Fibroblast of the aortic adventitia (primary cell): ENCODE results near the gene OPHN1.

- CAGE, long polyA plus RNA, result no peak
Measured at GRCh38 chrX:65596161-65596789, 61.7 kb upstream of the LAS1L start.

GRCh38 chrX:65619892-65620612 lies 47.4 kb upstream of the MSN start:
- CAGE, long polyA plus RNA, result no peak

GRCh38 chrX:65668453-65669618 lies 1.4 kb downstream of the MSN start:
- CAGE, long polyA plus RNA, result no peak

- CAGE, long polyA plus RNA, result no peak
Measured at GRCh38 chrX:65673669-65674357, 6.4 kb downstream of the MSN start.

- CAGE, long polyA plus RNA, result no peak
Measured at GRCh38 chrX:65821900-65822680, 154.6 kb downstream of the MSN start.

DNA sequence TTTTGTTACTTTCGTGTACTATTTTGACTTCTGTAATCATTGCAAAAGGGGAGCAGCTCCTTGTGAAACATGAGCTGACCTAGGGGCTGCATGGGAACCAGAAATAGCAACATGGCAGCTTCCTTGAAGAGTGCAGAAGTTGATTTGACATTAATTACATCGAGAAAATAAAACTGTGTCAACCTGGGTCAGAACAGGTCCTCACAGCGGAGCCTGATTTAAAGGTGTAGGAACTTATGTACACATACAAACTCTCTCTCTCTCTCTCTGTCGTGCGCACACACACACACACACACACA lies 19.0 kb downstream of the VSIG4 start:
- CAGE, long polyA plus RNA, result no peak

DNA sequence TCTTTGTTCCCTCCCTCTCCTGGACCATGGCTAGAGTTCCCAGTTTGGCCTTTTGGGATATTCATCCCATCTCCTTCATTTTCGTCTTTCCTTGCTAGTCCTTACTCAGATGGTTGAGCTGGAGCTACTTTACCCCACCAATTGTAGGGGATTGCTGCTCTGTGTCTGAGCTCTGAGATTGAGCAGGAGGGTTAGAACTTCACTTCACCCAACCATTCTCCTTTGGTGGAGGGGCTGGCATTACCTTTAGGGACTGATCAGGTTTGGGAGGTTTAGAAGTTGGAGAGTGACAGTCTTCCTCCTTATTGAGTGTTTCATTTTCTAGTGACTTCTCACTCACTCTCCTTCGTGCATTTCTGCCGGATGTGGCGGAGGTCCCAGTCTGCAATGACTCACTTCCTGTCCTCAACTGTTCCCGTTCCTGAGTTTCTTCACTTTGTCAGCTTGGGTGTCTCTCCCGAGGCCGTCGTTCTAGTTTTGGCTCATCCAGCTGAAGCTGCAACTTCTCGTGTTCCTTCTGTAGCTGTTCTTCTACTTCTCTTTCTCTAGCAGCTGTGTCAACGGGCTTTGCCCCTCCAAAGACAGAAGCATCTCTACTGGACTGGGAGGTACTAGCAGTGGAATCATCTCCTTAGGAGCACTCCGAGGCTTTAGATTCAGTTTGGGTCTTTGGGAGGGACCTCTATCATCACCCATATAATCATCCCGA lies 35.0 kb upstream of the VSIG4 start:
- CAGE, long polyA plus RNA, result no peak

- CAGE, long polyA plus RNA, result no peak
Measured at GRCh38 chrX:66258603-66259031, 94.6 kb downstream of the HEPH start.

DNA sequence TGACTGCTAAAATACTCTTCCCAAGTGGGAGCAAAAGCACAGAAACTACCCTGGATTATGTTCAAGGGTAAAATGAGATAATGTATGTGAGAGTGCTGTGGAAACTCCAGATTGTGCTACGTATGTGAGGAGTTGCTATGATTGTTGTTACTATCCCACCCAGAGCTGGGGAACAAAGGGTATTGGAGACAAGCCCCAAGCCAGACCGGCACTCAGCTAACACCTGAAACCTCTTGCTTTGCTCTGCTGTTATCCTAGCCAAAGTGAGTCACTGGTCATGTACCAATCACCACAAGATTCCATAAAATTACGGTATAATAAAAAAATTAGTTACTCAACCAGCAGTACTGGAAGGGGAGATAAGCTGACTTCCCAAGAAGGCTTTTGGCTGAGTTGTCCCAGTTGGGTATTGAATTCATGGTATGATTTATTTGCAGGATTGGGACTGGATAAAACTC lies 5.4 kb downstream of the EDA2R start:
- CAGE, long polyA plus RNA, result no peak

GRCh38 chrX:67546757-67547353 lies 3.0 kb downstream of the AR start:
- CAGE, long polyA plus RNA, result no peak

DNA sequence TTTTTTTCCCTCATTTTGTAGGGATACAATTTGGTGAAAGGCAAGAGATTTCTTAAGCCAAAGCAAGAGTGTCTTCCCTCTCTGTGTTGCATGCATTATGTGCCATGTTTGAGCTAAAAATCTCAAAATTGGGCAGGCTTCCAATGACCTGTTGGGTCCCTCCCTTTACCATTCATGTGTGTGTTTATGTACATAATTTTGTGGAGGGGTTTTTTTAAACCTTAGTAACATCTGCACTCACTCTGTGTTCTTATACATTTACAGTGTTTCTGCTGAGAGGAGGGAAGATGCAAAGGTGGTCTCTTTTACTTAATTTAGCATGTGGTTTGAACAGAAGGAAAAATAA lies 5.3 kb downstream of the AR start:
- CAGE, long polyA plus RNA, result no peak

DNA sequence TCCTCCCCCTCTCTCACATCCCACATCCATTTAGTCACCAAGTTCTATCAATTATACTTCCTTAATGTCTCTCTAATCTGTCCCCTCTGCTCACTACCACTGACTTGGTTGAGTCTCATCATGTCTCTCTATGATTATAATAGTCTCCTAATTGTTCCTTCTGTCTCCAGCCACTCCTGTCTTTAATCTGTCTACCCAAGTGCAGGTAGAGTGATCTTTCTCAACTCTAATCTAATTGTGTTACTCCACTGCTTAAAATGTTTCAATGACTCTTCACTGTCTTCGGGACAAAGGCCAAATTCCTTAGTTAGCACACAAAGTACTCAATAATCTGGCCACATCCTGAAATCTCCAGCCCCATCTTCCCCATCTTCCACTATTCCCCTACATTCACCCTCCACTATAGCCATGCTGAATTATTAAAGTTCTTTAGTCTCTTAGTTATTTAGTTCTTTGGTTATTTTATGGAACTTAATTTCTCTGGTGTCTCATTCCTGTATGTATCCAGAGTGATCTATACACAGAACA lies 353.4 kb downstream of the OPHN1 start:
- CAGE, long polyA plus RNA, result no peak

GRCh38 chrX:68405290-68405915 lies 27.9 kb downstream of the OPHN1 start:
- CAGE, long polyA plus RNA, result no peak

DNA sequence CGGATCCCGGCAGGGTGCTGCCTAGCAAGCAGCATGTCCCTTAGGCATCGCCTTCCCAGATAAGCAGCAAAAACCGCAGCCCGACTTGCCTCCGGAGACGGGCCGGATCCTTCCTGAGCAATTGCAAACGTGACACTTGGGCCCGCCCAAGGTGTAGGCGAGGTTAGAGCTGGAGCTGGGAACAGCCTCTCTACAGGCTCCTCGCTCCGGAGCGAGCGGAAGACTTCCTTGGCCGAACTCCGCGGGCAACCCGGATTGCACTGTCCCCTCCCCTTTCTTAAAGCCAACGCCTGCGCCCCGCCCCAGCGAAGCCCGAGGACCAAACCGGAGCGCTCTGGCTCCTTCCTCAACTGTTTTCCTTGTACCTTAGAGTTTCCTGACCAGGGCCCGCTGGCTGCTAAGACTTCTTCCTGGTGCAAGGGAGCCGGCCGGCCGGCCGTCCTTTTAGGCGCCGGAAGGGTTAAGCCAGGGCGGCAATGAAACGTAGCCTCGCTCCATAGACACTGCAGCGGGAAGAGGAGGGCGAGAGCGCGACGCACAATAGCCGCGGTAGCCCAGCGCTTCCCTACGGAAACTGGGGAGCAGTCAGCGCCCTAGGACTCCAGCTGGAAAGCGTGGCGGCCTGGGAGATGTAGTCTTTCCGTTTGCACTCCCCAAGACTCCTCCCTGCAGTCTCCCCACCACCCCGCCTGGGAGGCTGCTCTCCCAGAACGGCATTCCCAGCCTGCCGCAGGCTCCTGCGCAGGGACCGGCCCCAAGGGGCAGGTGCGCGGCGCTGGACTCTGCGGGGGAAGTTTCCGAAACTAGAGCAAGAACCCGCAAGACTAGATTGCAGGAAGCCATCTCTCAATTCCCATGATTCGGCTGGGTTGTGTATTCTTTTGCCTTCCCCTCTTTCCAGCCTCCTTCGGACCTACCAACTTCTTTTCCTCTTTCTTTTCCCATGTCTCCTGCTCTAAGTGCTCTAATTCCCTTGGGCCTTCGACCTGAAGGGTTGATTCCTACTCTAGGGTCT lies at the start of gene OPHN1:
Gene OPHN1, minus strand, starts transcription at position 230 of the 1,015 bp plus-strand sequence.
- CAGE, long polyA plus RNA, result no peak

DNA sequence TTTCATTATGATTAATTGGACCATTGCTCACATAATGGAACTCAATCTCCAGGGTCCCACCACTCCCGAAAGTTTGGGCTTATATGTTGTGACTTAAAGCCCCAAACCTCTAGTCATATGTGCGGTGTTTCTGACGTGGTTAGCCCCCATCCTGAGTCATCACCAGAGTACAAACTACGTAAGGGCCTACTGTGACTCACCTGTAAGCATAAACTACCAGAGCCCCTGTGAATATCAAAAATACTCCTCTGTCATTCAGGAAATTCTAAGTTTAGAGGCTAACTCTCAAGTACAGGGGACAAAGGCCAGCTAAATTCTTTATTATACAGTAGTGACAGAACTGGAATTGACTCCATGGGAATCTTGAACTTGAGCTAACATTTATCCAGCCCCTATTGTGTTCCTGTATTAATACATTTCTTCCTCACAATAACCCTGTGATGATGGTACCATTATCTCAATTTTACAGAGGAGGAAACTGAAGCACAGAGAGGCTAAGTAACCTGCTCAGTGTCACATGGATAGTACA lies 5.5 kb downstream of the YIPF6 start:
- CAGE, long polyA plus RNA, result no peak

GRCh38 chrX:68536801-68537497 lies 38.1 kb downstream of the YIPF6 start:
- CAGE, long polyA plus RNA, result no peak

DNA sequence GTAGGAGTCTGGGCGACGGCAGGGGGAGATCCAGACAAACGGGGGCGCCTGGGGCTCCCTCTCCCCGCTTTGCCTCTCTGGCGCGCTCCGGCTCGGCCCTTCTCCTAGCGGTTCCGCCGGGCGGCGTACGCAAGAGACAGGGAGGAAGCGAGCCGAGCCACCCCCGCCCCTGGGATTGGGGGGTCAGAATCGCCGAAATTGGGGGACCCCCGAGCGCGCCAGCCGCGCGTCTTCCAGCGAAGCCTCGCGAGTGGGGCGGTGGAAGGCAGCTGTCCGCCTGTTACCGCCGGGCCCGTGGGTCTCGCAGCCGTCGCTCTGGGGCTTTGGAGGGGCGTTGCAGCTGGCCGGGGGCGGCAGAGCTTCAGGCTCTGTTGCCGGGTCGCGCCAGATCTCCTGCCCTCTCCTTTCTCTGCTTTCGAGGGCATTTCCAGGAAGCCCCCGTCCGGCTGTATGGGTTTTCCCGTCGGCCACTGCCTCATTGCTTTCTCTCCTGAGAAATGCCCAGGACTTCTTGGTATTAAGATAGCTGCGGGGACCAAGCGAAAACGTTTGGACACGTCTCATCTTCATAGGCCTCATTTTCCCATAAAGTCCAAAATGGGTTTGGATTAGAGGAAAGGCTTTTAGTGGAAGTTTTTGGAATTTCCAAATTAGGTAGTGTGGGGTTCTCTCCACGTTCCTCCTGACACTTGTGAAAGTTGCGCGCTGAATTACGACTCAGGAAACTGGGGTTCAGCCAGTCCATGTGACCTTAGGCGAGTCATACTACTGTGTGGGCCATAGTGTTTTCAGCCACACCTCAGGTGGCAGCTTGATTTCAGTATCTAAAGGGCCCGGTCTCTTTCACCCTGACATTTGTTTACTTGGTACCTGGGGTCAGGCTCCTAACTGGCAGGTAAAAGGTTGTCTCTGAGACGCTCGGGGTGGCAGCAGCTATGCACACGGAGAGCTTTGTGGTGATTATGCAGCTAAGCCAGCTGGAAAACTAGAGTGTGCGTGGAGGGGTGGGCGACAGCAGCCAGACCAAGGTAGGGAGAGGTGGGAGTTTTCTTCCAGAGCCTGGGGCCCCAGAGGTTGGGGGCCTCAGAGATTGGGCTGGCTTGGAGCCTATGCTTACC lies 46.7 kb downstream of the STARD8 start:
- CAGE, long polyA plus RNA, result no peak

- CAGE, long polyA plus RNA, result no peak
Measured at GRCh38 chrX:68838156-68838744, 9.4 kb downstream of the EFNB1 start.

DNA sequence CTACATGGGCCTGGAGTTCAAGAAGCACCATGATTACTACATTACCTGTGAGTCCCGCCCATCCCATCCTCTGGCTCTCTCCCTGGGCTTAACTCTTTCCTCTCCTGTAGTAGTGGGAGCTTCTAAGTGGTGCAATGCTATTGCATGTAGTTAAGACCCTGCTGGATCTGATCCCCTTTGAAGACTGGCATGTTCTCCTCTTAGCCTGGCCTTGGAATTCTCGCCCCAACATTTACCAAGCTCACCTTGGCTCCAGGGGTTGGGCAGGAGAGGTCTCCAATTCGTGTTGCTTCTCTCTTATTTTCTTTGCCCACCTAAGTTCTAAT lies 10.0 kb downstream of the EFNB1 start:
- CAGE, long polyA plus RNA, result no peak

- CAGE, long polyA plus RNA, result no peak
Measured at GRCh38 chrX:68869421-68869878, 40.6 kb downstream of the EFNB1 start.